Cardiac ventricle fibroblast (primary cell): Measurements from ENCODE around the genes UVSSA and C4orf48.

DNA sequence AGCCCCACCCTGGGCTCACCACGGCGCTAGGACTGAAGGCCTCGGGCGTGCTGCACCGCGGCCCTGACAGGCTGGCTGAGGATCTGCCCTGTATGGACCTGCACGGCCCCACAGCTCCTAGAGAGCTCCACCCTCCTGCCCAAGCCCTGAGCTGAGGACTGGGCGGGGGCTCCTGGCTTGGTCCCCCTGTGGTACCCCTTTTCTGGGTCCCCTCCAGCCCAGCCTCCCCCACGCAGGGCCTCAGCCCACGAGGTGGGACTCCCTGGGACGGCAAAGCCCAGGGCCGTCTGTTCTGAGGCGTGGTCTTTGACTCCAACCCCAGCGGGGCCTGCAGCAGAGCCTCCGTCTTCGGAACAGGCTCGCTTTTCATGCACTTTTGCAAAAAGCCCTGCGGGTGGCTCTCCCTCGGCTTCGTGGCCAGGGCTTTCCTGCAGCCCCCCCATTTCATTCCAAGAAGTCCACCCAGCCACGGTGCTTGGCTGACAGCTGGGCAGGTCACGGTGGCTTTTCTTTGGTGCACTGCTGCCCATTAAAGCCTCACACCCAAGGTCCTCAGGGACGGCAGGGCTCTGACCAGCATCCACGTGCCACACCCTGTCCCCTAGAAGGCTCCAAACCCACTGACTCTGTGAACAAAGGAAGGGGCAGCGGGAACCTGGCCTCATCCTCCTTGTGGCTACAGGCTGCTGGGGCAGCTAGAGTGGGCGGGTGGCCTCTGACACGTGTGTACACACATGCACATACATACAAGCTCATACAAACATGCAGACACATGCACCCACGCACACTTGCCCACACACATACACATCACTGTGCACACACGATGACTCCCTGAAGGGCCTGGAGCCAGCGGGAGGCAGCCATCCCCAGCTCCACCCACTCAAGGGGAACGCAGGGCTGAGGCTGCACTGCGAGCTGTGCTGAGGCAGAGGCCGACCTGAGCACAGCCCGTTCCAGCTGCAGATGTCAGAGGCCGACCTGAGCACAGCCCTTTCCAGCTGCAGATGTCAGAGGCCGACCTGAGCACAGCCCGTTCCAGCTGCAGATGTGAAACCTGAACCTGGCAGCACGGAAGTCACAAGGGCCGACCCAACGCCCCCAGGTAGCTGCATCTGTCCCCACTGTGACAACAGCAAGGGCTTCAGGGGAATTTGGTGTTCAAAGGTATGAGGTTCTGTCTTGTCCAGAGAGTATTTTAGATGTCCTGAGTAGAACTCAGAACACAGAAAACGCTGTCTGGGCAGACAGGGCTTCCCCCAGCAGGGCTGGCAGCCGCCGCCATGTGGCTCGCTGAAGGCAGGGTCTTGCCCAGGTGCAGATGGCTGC, 33.9 kb downstream of the CTBP1 start:
- RAMPAGE, long total RNA = no peak

GRCh38 chr4:1219154-1219640, 29.7 kb downstream of the CTBP1 start:
- RAMPAGE, long total RNA = no peak

DNA sequence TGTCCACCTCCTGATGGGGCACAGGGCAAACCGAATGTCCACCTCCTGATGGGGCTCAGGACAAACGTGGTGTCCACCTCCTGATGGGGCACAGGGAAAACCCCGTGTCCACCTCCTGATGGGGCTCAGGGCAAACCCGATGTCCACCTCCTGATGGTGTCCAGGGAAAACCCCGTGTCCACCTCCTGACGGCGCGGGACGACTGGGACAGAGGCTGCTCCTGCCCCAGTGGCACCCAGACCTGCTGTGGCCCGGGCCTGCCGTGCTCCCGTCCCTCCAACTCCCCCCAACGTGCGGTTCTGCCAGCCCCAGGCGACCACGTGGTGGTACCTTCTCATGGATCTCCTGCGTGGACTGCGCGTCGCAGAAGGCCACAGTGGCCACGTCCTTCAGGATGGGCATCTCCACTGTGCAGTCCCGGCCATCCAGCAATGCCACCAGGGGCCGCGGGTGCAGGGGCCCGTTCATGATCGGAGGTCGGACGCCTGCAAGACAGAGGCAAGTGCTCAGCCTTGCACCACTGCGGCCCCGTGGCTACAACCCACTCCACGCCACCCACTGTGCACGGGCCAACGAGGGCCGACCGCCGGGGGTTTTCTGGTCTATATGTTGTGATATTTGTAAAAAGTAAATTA, 11.0 kb downstream of the CTBP1 start:
- RAMPAGE, long total RNA = no peak

DNA sequence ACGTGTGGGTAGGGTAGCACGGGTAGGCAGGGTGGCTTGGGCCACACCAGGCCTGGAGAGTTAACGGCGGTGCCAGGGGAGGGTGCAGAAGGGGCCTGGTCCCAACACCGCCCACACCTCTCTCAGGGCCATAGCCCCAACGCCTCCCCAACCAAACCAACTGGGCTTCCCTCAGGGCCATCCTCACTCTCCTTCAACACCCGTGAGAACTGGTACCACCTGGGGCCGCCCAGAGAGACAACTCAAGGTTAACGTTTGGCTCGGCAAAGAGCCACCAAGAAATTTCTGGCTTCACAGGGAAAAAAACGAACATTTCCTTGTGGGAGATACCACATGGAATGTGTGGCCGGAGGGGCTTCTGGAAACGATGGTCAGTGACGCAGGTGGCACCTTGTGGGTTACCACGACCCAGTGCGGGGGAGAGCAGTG, 3.2 kb downstream of the CTBP1 start:
- RAMPAGE, long total RNA = no peak

GRCh38 chr4:1324009-1324765, 22.8 kb upstream of the UVSSA start:
- RAMPAGE, long total RNA = no peak

DNA sequence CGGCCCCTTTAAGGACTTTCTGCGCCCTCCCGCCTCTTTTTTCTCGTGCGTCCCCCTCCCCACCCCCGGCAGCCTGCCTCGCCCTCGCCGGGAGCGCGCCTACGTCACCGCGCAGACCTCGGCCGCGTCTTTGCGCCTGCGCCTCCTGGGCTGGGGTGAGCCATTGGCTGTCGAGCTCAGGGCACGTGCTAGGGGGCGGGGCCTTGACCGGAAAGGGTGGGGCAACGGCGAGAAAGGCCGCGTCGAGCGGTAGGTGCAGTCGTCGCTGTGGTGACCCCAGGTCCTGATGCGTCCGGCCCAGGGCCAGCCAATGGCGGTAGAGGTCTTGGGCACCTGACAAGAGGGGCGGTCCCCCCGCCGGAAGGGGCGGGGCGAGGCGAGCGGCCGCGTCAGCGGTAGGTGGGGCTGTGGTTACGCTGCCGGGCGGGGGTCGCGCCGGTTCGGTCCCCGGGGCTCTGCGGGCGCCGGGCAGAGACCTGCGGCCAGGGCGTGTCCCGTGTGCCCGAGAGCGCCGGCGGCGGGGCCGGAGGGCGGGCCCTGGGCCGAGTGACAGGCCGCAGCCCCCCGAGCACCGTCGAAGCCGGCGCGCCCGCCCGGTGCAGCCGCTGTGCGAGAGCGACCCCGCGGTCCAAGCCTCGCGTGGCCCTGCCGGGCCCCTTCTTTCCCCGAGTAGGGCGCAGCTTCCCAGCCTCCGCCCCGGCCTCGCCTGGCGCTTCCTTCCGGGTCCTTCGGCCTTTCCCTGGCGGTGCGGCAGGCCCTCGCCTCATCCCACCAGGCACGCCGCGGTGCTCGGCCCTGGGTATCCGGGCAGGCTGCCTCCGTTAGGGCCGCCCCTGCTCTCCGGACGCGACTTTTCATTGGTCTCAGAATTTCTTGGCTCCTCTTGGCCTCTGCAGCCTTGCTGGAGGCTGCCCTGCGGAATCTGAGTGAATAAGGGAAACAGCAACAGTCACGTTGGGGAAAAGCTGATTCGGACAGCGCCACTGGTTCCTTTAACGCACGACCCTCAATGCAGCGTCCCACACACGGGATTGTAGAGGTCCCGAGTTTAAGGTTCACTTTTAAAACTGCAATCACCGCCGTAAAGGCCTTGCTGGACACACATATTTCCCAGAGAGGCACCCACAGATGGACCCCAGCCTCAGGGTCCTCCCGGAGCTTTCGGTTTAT, at the start of gene UVSSA:
Gene UVSSA (plus strand): TSS at position 374 of the 1,170 bp plus-strand sequence.
- RAMPAGE, long total RNA = no peak

- RAMPAGE, long total RNA = no peak
Measured at GRCh38 chr4:1512600-1513695, 106.7 kb upstream of the NKX1-1 start.

GRCh38 chr4:1519784-1520149, 113.5 kb upstream of the NKX1-1 start:
- RAMPAGE, long total RNA = no peak

DNA sequence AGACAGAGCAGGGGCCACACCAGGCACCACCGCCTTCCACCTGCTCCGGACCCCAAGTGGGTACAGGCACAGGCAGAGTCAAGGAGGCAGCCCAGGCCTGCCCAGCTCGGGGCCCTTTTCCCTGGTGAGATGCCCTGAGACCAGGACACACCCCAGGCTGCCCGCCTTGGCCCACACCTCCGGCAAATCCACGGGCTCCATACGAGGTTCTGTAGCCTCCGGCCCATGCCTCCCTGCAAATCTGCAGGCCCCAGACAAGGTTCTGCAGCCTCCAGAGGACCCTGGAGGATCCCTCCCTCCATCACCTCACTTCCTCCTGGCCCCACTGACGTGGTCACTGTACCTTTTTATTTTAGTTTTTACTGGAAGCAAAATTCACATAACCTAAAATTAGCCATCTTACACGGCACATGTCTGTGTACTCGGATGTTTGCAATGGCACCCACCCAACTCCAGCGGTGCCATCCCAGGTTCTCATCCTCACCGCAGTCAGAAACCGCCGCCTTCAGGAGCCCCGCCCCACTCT, 134.9 kb upstream of the NKX1-1 start:
- RAMPAGE, long total RNA = no peak

DNA sequence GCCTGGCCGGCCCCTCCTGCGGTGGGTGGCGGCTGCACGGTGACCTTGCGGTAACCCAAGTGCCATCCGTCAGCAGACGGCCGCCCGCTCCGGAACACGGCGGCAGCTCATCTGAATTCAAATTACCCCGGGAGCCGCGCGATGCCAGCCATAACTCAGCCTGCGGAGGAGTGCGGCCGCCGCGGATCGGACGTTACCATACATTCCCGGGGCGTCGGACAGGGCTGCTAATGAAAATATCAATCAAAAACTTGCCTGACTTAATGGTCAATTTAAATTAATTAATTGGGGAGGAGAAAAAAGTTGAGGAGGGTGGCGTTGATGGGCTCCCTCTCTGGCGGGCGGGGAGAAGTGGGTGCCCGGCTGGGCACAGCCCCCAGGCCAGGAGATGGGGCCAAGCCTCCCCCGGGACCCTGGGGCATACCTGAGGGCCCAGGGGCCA, 60.5 kb downstream of the FAM53A start:
- RAMPAGE, long total RNA = no peak

GRCh38 chr4:1685773-1686313, 1.7 kb upstream of the FAM53A start:
- RAMPAGE, long total RNA = no peak

- RAMPAGE, long total RNA = no peak
Measured at GRCh38 chr4:1768479-1769165, 24.5 kb upstream of the FGFR3 start.

GRCh38 chr4:1822117-1822842, 29.2 kb downstream of the FGFR3 start:
- RAMPAGE, long total RNA = no peak

- RAMPAGE, long total RNA = no peak
Measured at GRCh38 chr4:1869943-1870365, 1.2 kb upstream of the NSD2 start.

DNA sequence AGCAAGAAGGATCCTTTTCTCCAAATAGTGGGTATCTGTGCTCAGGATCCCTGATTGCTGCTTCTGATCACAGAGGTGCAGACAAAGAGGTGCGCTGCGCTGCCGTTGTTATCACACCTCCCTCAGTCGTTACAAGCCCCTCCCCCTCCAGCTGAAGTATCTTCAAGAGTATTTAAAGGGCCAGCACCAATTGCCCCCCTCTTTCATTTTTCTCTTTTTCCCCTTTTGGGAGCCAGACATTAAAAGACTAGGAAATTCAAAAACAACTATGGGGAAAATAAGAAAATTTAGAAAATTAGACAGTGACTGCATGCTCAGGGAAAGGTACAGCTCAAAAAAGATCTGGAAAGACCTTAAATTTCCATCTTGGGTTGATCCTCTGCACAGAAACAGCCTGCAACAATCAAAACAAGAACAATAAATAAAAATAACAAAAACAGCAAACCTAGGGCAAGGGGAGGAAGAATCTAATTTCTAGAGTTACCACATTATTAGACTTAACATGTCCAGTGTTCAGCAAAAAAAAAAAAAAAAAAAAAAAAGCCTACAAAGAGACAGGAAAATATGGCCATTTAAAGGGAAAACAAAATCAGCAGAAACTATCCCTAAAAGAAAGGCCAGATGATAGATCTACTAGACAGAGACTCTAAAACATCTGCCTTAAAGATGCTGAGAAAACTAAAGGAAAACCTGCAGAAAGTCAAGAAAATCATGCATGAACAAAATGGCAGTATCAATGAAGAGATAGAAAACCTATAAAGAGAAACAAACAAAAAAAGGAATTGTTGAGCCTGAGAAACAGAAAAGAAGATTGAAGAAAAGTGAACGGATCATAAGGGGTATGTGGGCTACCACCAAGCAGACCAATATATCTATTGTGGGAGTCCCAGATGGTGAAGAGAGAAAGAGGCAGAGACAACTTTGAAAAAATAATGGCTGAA, 44.0 kb downstream of the NELFA start:
- RAMPAGE, long total RNA = no peak

GRCh38 chr4:2041651-2042170, at the start of gene C4orf48:
TSS of gene C4orf48 (plus strand) at chr4:2041995.
- RAMPAGE, long total RNA = no peak

GRCh38 chr4:2297952-2298358, 36.0 kb upstream of the MXD4 start:
- RAMPAGE, long total RNA = no peak

GRCh38 chr4:2419270-2419858, 919 bp upstream of the ZFYVE28 start:
- RAMPAGE, long total RNA = no peak

DNA sequence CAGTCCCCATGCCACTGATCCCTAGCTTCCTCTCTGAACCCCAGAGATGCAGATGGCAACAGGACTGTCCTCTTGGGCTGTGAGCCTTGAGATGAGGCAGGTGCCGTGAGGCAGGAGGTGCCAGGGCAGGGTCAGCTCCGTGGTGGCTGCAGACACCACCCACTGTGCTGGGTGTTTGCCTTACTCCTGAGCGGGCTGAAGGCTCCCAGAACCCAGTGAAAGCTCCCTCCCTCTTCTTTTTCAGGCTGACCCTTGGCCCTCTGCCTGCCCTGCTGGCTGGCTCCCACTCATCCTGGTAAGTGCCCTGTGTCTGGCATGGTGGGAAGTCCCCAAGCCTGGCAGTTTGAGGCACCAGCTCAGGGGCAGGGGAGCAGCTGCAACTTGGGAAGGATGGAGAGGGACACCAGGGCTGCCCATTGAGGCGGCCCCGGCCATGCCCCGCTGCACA, 16.7 kb downstream of the SH3BP2 start:
- RAMPAGE, long total RNA = no peak

DNA sequence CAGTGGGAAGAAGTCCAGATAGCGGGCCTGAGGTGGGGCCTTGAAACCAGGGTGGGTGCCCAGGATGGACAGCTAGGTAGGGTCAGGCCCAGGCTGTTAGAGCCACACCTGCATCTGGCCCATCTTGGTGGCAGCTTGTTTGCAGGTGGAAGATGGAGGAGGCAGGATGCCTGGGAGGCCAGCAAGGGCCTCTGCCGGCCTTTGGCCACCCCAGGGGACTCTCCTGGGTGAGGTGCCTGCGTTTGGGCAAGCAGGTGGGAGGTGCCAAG, 24.5 kb downstream of the SH3BP2 start:
- RAMPAGE, long total RNA = no peak